Camera-type eye (tissue), 1 donor: ENCODE measurements around a stretch of chr16.

GRCh38 chr16:51834169-51834592 is 683.1 kb upstream of the SALL1 start:
- RAMPAGE, long total RNA: no peak

- RAMPAGE, long total RNA: no peak
Measured at GRCh38 chr16:52526543-52526779, 20.5 kb downstream of the TOX3 start.

GRCh38 chr16:53043168-53043929 is 9.3 kb downstream of the CHD9NB start:
- RAMPAGE, long total RNA: no peak

DNA sequence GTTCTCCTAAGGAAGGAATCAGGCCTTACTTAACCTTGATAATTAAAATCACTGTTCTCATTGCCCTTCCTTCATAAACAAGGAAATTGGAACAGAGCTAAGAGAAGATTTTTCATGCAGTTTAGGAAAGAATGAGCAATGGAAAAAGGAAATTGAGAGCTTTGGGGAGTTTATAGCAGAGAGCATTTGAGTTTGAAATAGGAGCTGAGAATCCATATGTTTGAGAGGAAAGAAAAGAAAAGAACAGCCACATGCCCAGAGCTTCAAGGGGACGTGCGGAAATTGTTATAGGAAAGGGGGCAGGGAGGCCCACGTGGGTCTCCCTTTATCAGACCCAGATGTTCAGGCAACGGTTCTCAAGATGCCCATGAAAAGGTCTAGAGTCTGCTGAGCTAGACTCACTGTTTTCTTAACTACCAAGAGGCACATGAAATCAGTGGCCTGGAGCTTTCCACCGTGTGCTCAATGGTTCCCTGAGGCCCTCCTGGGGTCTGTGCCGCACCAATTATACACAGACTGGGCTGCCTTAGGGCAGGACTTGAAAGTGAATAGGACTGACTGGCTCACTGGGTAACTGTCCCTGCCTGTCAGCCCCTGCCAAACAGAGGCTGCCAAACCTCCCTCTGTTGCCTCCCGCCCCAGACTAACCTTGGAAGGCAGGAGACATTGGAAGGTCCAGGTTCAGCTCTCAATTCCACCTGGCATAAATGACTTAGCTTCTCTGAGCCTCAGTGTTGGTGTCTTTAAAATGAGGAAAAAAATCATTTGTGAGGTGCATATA is 31.3 kb downstream of the CHD9 start:
- RAMPAGE, long total RNA: no peak

DNA sequence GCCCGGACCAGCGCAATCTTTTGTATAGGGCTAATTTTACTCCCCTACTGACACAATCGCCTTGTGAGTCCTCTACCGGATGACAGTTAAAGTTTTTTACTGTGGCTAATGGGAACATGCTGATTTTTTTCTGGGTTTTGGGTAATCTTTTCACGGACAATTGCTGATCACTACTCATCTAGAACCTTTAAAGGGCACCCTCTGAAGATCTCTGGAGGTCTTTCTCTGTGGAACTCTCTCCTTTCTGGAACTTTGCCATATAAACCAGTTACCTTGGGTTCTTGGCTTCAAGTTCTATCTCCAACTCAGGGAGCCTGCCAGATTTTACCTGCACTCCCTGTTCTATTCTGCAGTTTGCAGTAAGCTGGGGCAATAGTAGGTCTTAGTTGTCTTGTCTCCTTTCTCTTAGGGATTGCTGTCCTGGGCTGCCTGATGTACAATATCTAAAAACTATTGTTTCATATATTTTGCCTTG is 120.2 kb downstream of the CHD9 start:
- RAMPAGE, long total RNA: no peak

- RAMPAGE, long total RNA: no peak
Measured at GRCh38 chr16:53207661-53208753, 153.2 kb downstream of the CHD9 start.

- RAMPAGE, long total RNA: no peak
Measured at GRCh38 chr16:53245305-53245926, 188.9 kb upstream of the RBL2 start.

DNA sequence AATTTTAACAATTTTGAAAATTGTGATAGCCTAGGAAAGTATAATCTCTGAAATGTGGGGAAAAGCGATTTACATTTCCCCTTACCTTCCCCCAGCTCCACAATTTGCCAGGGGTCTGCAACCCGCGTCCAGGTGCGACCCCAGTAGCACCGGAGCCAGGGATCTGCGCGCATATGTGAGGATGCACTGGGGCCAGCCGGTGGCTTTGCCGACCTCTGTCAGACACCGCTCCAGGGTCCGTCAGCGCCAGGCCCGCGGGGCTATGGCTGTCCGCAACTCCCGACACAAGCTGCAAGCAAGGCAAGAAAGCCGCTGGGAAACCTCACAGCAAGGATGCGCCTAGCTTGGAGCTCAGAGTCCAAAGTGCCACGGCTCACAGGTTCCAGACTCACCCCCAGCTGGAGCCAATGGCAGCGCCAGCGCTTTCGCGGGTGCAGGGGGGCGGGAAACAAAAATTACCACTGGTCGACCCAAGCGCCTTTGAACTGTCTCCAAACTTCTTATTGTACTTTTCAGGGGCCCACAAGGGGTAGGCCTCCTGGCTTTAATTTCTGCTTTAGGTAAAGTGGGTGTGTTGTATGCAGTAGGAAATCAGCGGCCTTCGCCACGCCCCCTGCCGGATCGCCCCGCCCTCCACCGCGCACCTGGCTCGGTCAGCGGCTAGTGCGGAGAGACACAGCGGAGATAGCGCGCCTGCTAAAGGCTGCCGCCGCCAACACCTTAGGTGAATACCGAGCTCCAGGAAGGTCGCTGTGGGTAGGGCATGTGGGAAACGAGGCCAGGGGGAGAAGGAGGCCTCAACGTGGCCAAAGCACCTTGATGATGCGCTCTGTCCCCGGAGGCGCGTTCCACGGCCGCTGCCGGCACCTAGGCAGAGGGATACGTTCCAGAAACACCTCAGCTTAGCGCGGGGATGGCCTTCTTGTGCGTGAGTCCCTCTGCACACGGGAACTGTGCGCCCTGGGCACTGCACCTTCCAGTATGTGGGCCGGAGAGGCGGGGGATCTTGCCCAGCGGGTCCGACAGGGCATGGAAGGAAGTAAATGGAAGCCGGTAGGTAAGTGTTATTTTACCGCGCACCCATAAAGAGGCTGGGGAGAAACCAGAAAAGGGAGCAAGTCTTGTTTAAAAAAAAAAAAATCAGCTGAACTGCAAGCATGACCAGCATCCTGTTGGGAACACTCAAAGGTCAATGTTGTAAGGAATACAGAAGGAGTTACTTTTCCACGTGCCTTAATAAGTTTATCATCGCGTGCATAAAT is 61.0 kb upstream of the RBL2 start:
- RAMPAGE, long total RNA: no peak

DNA sequence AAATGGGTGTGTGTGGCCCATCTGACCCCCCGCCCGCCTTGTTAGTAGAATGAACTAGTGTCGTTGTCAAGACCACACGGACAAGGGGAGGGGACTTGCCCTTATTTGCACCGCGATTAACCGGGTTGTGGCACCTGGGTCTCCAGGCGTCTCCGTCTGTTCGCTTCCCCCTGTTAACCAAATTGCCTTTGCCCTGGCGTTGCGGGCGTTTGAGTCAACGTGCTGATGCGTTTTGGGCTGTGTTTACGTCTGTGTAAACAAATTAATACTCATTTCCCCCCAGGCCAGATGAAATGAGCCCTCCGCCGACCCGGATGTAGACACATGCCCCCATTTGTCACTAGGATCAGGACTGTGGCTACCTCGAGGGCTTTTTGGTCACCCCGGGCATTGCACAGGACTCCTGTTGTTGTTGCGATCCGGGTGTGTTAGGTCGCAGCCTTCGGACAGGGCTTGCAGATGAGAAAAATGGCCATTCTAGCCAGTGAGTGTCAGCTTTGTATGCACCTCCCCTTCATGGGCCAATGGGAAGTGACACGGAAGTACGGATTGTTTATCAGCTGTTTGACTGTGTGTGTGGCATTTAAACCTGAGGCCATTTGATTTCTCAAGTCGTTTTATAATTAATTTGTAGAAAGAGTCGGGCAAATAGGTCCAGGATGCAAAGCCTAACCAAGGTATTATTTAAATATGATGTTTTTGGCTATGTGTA is 953 bp downstream of the RBL2 start:
- RAMPAGE, long total RNA: no peak

- RAMPAGE, long total RNA: no peak
Measured at GRCh38 chr16:53511695-53512286, 8.8 kb upstream of the AKTIP start.

GRCh38 chr16:53792798-53793228 is 88.9 kb downstream of the FTO start:
- RAMPAGE, long total RNA: no peak

DNA sequence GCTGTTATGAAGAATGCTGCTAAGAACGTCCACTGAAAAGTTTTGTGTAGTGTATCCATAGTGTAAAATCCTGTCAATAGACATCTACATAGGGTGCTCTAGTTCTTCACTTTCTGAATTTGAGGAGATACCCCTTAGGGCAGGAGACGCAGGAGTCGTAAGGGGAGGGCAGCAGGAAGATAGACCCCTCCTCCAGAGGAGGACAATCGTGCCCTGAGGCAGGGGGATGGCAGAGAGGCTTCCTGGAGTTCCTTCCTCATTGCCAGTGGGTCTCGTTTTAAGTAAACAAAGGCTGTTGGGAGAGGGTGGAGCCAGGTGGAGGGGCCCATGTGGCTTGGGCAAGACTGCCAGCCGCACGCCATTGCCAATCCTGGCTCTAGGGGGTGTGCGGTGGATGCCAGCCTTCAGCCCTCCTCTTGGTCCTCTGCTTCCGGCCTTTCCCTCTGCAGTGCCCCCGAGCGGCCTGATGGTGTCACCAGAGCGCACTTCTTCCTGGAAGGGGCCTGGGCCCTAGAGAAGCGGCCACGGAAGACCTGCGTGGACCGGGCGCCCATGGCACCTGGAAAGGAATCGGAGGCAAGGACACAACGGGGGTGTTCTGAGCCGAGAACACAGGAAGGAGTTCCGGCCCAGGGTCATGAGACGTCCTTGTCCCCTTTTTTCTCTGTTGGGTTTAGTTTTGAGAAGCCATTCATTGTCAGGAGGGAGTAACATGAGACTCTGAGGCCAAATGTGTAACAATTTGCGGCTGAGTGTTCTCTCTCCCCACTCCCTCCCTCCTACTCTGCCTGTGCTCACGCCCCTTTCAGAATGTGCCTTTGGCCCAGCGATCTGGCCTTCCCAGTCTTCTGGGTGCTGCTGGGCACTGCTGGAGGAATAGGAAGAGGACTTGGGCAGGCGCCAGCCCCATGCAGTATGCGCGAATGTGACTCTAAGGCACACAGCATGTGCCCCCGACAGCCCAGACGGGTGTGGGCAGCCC is 92.9 kb downstream of the IRX3 start:
- RAMPAGE, long total RNA: no peak

GRCh38 chr16:54286857-54287300 is 292 bp upstream of the IRX3 start:
- RAMPAGE, long total RNA: no peak

- RAMPAGE, long total RNA: no peak
Measured at GRCh38 chr16:54289515-54290051, 3.0 kb upstream of the IRX3 start.

DNA sequence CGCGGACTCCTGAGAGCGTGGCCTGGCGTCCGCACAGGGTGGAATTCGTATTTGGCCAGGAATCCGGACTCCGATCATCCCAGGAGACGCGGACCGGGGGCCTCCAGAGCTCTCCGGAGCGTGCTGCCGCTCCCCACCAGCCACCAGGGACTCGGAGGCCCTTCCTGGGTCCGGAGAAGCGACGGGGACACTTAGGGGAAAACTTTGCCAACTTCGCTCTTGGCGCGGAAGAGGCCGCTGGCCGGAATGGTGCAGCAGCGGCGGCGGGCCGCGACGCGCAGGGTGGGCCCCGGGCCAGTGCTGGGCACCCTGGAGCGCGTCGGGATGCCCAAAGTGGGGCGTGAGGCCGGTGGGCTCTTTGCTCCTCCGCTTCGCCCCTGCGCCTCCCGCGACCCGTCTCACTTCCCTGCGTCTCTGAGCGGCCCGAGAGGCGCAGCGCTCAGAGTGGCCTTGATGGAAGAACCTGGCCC is 3.7 kb upstream of the IRX3 start:
- RAMPAGE, long total RNA: no peak

GRCh38 chr16:54291175-54291607 is 4.6 kb upstream of the IRX3 start:
- RAMPAGE, long total RNA: no peak

GRCh38 chr16:54360910-54361168 is 74.3 kb upstream of the IRX3 start:
- RAMPAGE, long total RNA: no peak

GRCh38 chr16:54370682-54371079 is 84.1 kb upstream of the IRX3 start:
- RAMPAGE, long total RNA: no peak

DNA sequence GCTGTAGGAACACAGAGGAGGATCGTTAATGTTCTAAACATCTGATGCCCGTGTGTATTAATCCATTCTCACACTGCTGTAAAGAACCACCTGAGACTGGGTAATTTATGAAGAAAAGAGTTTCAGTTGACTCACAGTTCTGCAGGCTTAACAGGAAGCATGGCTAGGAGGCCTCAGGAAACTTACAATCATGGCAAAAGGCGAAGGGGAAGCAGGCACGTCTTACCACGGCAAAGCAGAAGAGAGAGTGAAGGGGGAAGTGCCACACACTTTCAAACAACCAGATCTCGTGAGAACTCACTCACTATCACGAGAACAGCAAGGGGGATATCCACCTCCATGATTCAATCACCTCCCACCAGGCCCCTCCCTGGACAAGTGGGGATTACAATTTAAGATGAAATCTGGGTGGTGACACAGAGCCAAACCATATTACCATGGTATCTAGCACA is 56.7 kb upstream of the IRX5 start:
- RAMPAGE, long total RNA: no peak

- RAMPAGE, long total RNA: no peak
Measured at GRCh38 chr16:54932237-54933022, 1.8 kb downstream of the IRX5 start.